Bronchial lymph node (tissue), 1 donor: ENCODE measurements around the genes BEAN1 and CA7.

GRCh38 chr16:66400240-66400575 lies 26.9 kb upstream of the BEAN1 start:
- PRO-cap, result no peak

DNA sequence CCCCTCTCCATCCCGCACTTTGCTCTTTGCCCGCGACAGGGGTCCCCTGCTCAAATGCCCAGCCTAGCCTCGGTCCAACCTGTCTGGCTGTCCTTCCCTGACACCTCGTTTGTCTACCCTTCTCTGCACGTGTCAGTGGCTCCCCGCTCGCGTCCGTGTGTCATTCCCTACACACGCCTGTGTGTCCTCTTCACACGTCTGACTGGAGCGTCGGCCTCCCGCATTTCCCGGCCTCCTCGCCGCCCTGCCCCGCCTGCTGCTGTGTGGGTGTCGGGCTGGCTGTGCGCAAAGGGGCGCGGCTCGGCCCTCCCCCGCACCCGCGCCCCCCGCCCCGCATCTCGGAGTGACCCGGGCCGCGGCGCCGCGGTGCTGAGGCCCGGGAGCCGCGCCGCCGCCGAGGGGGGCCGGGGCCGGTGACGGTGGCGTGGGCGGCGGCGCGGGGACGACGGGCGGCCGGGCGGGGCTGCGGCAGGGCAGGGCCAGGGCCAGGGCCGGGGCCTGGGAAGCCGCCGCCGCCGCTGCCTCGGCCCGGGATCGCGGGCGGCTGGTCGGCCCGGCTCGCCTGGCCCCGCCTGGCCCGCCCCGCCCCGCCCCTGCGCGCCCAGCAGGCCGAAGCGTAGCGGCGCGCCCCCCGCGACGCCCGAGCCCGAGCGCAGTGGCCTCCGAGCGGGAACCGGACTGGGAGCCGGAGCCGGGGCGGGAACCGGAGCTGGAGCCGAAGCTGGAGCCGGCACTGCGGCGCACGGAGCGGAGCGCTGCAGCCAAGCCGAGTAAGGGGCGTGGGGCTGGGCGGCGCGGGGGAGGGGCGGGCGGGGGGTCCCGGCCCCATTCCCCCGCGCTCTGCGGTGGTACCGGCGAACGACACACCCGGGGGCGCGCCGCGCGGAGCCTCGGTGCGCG lies at the start of gene BEAN1:
BEAN1 (plus strand) TSS at position 634 of the 900 bp plus-strand sequence.
- PRO-cap, result no peak

- PRO-cap, result no peak
These were observed 59.2 kb downstream of the TK2 start for GRCh38 chr16:66490643-66491229.

- PRO-cap, result no peak
These were observed 46.9 kb downstream of the TK2 start for GRCh38 chr16:66503007-66503436.

DNA sequence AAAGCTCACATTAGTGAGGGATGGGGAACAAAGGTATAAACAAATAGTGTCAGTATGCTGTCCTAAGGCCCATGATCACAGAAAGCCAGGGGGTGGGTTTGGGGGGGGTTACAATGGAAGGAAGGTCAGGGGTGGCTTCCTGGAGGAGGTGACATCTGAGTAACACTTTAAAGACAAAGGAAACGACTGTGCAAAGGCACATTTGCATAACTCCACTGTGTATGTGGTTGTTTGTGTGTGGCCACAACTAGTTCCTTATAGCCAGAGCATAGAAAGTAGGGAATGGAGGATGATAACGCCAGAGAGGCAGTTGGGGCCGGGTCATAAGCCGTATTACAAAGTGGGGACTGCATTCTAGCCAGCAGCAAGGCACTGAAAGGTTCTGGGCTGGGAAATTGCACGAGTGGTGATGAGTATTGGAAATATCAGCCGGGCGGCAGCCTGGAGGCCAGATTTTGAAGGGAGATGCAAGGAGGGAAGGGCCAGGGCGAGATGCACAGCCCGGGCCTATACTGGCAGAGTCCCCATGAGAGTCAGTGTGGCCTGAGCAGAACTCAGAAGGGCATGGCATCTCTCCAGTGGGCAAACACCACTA lies 33.7 kb downstream of the TK2 start:
- PRO-cap, result unidirectional peak, plus-strand start at position 250 of the sequence

- PRO-cap, result bidirectional peak, plus-strand start at chr16:66516941, minus-strand start at chr16:66516784; bidirectional peak, plus-strand start at chr16:66516975, minus-strand start at chr16:66516950; bidirectional peak, plus-strand start at chr16:66517121, minus-strand start at chr16:66516986
These were observed 33.1 kb downstream of the TK2 start for GRCh38 chr16:66516687-66517394.

- PRO-cap, result no peak
These were observed 12.5 kb downstream of the CMTM3 start for GRCh38 chr16:66616671-66617806.

GRCh38 chr16:66706044-66706493 lies 9.5 kb upstream of the CMTM4 start:
- PRO-cap, result bidirectional peak, plus-strand start at chr16:66706431, minus-strand start at chr16:66706228

- PRO-cap, result no peak
These were observed 10.0 kb downstream of the DYNC1LI2 start for GRCh38 chr16:66741356-66741862.

GRCh38 chr16:66844273-66844562 lies at the start of gene CA7:
CA7 (plus strand) TSS chr16:66844414.
- PRO-cap, result no peak

GRCh38 chr16:66911042-66911347 lies 7.7 kb downstream of the CDH16 start:
- PRO-cap, result no peak

- PRO-cap, result no peak
These were observed 12.4 kb downstream of the CES2 start for GRCh38 chr16:66947728-66948044.

GRCh38 chr16:66948045-66949394 lies 12.5 kb upstream of the CES3 start:
- PRO-cap, result no peak

GRCh38 chr16:66974681-66975232 lies 13.6 kb upstream of the CES4A start:
- PRO-cap, result no peak

- PRO-cap, result unidirectional peak, plus-strand start at chr16:67013365
These were observed 15.9 kb upstream of the CBFB start for GRCh38 chr16:67013030-67013454.

- PRO-cap, result no peak
These were observed 10.9 kb upstream of the PHAF1 start for GRCh38 chr16:67098651-67099409.

- PRO-cap, result no peak
These were observed 2.9 kb upstream of the B3GNT9 start for GRCh38 chr16:67153616-67154173.

GRCh38 chr16:67163485-67164353 lies 826 bp upstream of the HSF4 start:
- PRO-cap, result bidirectional peak, plus-strand start at chr16:67163864, minus-strand start at chr16:67163698

- PRO-cap, result no peak
These were observed 6.7 kb downstream of the HSF4 start for GRCh38 chr16:67171124-67171841.

- PRO-cap, result bidirectional peak, plus-strand start at chr16:67183748, minus-strand start at chr16:67183538
These were observed 706 bp downstream of the MATCAP1 start for GRCh38 chr16:67182880-67183633.